Heart (tissue), 3 donors: Measurements from ENCODE around the gene NADSYN1.

DNA sequence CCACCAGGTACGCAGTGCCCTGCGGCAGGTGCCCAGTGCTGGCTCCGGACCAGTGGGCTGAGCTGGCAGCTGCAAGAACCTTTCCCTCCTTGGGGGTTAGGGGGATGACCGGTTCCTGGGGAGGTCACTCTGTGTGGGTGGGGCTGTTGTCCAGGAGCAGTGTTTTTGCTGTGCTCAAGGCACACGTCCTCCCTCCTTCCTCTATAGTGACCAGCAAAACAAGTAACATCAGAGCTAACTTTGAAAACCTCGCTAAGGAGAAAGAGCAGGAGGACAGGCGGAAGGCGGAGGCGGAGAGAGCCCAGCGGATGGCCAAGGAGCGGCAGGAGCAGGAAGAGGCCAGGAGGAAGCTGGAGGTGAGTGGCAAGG is 30.5 kb downstream of the CTTN start:
- RAMPAGE, long total RNA, 2 experiments: no peak in any of the 2 experiments

DNA sequence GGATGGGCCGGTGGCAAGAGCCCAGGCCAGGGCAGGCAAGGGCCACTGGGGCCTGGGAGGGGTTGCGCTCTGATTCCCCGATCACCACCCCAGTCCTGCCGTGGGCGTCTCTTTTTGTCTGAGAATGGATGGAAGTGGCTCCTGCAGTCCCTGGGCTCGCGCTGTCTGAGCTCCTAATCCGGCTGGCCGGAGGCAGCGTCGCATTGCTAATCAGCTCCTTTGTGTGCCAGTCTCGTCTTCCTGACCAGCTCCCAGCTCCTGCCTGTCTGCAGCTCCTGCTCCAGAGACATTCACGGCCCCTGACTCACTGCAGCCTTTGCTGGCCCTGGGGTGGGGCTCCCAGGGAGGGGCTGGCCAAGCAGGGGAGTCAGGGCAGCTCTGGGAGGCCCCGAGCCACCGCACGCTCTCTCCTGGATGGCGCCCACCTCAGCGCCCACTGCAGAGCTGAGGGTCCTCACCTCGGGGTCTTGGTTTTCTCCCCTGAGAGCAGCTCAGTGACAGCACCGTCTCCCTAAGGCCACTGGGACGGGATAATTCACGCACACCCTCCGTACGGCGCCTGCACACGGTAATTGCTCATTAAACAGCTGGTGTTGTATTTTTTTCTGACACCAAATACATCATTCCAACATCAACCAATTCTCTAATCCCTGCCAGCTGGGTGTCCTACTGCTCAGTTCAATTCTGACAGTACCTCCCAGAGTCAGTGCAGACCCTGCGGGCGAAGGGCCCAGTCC is 146.9 kb downstream of the CTTN start:
- RAMPAGE, long total RNA, 2 experiments: no peak in any of the 2 experiments

- RAMPAGE, long total RNA, 2 experiments: no peak in any of the 2 experiments
Measured at GRCh38 chr11:70624841-70625308, 226.5 kb downstream of the CTTN start.

DNA sequence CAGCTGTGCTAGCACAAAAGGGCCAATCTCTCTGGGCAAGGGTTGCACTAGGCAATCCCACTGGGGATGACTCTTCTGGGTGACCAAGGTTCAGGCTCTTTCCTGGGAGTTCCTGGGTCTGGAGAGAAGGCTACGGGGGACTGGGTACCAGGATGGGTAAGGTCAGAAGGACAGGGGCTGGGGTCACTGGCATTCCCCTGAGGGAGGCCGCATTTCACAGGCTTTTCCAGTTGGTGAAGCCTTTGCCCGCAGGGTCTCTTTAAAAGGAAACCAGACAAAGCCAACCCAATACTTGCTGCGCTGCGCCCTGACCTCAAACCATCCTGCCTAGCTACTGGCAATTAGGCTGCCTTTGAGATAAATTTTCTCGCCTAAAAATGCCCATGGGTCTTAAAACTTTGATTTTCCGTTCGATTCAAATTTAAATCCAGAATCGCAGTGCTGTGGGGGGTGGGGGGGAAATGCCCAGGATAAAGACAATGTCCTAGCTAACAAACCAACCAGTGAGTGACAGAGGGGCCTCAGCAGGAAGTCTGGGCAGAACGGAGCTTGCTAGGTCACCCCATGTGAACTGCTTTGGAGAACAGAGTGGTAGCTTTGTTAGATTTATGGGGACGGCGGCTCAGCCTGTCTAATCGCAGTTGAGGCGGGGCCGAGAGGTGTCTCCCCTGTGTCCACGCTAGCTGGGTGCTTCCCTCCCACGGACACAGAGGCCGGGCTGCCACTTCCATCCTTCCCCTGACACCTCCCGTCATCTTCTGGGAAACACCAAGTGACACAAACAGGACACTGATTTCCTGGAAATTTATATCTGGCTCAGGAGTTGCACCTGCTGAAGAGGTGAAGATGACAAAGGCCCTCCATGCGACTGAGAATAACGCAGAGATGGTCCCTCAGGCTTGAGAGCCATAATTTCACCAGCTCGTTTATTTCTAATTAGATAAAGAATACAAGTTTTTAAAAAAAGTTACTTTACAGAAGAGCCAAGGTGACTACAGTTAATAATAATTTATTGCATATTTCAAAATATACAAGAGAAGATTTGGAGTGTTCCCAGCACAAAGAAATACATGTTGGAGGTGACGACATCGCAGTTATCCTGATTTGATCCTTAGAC is 243.9 kb downstream of the CTTN start:
- RAMPAGE, long total RNA, 2 experiments: no peak in any of the 2 experiments

GRCh38 chr11:70788216-70788717 is 389.9 kb downstream of the CTTN start:
- RAMPAGE, long total RNA, 2 experiments: no peak in any of the 2 experiments

DNA sequence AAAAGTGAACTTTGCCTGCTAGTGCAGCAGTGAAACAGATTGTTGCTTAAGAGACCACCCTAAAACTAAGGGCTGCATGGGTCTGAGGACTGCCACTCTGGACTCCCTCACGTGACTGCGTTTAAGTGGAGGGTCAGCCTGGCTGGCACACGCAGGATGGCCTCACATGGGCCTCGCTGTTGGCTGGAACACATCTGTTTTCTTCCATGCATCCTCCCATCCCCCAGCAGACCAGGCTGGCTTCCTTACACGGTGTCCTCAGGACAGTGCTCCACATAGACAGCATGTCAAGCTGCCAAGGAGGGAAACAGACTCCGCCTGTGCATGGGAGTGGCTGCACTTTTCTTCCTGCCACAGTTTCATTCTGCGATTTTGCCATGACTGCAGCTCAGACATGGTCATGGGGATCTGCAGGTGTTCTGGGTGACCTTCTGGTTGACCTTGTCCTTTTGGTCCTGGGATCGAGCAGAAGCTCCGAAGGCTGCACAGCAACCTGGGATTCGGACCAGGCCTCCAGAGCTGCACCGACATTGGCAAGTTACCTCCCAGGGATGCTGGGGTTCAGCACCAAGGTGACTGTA is 344.2 kb downstream of the SHANK2 start:
- RAMPAGE, long total RNA, 2 experiments: no peak in any of the 2 experiments

- RAMPAGE, long total RNA, 2 experiments: no peak in any of the 2 experiments
Measured at GRCh38 chr11:71106563-71106849, 145.9 kb downstream of the SHANK2 start.

DNA sequence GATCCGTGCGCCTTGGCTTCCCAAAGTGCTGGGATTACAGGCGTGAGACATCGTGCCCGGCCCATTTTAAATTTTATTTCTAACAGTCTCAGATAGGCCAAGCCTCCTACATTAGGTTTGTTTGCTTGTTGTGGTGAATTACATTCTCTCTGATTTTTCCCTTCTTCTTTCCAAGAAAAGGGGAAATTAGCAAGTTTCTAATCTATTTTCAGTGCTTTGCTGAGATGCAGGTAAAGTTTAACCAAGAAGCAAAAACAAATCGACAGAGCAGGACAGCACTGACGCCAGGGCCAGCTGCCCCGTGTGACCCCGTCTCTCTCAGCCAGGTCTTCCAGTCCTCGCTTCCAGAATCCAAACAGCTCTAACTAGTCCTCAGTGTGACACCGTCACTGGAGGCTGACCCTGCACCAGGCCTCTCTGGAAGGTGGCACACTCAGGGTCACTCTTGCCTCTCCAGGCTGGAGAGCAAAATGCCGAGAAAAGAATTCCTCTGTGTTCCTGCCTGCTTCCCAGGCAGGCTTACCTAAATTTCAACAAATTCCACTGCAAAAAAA is 44.9 kb downstream of the SHANK2 start:
- RAMPAGE, long total RNA, 2 experiments: no peak in any of the 2 experiments

DNA sequence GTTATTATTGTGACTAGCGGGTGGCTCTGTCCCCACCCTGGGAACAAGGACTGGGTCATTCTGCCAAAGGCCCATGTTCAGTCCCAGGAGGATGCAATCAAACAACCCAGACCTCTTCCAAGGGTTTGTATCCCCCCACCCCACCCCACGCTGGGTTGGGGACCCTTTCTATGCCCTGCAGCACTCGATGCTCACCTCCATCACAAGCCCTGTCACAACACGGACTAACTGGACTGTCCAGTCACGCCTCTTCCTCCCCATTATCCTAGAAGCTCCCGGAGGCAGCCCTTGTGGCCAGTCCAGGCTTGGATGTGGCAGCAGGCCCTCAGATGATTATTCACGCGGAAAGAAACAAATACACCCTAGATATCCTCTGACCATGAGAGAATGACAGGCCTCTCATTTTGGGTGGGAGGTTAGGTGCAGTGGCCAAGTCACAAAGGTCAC is 3.7 kb downstream of the SHANK2 start:
- RAMPAGE, long total RNA, 2 experiments: no peak in any of the 2 experiments

DNA sequence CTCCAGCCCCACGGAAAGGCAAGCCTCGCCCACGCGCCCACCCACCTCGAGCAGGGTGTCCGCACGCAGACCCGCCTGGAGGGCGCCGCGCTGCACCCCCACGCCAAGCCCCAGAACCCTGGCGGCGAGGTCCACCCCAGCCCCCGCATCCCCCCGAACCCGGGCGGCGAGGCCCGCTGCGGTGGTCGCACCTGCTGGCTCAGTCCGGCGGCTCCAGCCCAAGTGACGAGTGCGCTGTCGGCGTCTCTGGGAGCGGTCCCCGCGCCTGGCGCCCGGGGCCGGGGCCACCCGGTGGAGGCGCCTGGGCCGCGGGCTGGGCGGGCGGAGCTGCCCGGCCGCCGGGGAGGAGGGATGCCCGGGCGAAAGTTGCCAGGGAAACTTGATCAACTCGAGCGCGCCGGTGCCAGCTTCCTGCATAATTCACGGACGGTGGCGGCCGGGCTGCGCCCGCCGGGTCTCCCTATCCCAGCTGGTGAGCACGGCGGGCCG is 1.1 kb downstream of the SHANK2 start:
- RAMPAGE, long total RNA, 2 experiments: no peak in any of the 2 experiments

DNA sequence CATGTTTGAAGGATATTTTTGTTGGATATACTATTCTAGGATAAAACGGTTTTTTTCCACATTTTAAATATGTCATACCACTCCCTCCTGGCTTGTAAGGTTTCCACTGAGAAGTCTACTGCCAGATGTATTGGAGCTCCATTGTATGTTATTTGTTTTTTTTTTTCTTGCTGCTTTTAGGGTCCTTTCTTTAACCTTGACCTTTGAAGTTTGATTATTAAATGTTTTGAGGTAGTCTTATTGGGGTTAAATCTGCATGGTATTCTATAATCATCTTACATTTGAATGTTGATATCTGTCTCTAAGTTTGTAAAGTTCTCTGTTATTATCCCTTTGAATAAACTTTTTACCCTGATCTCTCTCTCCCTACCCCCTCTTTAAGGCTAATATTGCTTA is 40.0 kb upstream of the SHANK2 start:
- RAMPAGE, long total RNA, 2 experiments: no peak in any of the 2 experiments

- RAMPAGE, long total RNA, 2 experiments: no peak in any of the 2 experiments
Measured at GRCh38 chr11:71434686-71436005, 13.0 kb downstream of the DHCR7 start.

DNA sequence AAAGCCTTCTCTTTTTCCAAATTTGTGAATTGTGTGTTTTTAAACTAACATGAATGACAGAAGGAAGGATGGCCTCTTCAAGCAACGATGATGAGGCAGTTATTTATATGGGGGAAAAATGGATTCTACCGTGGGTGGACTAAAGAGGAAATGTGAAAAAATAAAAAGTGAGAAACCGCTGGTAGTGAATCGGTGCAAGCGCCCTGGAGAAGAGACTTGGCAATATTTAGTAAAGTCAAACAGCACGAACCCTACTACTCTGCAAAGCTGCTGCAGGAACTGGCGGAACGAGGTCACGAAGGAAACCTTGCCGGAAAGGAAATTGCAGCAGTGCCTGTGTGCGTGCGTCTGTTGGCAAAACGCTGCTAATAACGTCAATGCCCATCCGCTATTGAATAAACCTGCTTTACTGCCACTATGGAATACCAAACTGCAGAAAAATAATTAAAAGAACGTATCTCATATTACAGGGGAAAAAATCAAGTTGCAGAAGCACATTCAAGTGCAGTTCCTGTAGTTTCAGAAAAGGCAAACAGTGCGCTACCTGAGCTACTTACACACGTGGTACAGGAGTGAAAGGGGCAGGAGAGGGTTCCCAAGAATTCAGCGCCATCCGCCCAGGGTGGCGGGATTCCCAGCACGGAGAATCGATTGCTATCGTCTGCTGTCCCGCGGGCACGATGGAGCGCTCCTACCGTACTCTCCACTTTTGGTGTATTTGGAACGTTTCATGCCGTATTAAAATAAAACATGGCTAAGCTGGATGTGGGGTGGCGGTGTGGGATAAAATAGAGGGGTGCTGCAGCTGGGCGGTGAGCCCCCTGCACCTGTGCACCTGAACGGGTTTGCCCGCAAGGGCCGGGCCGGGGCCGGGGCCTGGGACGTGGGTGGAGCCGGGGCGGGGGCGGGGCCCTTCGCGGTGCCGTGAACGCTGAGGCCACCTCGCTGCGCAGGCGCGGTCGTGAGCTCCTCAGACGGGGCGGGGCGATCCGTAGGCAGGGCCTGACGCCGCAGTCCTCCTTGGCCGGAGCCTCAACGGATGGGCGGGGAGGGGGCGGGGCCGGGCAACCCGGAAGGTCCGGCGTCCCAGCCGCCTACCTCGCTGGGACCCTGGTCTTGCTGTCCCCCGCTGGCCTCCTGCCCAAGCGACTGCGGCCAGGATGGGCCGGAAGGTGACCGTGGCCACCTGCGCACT is at the start of gene NADSYN1:
TSS of gene NADSYN1 (plus strand) at position 1,067 of the 1,195 bp plus-strand sequence.
- RAMPAGE, long total RNA, 2 experiments: no peak in any of the 2 experiments

DNA sequence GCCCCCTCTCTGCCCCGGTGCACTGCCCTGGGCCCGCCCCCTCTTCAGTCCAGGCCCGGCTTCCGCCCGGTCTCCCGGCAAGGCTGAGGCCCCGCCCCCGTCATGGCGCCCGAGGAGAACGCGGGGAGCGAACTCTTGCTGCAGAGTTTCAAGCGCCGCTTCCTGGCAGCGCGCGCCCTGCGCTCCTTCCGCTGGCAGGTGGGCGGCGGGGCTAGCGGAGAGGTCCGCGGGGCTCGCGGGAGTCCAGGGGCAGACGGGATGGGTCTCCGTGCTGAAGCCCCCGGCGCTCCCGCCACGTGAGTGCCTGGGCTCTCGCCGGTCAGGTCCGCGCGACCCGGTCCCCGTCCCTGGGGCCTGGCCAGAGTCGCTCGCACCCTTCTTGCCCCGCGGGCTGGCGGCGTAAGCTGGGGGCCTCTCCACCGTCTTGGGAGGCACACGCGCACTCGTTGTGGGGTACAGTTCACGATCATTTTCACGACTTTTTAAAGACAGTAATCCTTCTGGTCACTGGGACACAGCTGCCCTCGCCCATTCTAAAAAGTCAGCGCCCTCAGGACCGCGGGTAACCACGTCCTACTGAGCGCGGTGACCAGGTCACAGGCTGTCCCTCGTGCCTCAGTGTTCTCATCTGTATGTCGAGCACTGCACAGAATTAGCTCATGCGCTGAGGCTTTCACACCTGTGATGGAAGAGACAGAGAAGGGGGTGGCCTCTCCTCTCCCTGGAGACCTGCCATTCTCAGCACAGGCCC is 45.4 kb upstream of the DEFB108B start:
- RAMPAGE, long total RNA, 2 experiments: start-site peak on the plus strand in 2 of 2 experiments, centred at positions 86 to 90 of the sequence, 25 to 43 reads per replicate

GRCh38 chr11:71893856-71894577 is 15.8 kb downstream of the DEFB131B start:
- RAMPAGE, long total RNA, 2 experiments: no peak in any of the 2 experiments

GRCh38 chr11:72015371-72015837 is 16.7 kb downstream of the IL18BP start:
- RAMPAGE, long total RNA, 2 experiments: no peak in any of the 2 experiments

DNA sequence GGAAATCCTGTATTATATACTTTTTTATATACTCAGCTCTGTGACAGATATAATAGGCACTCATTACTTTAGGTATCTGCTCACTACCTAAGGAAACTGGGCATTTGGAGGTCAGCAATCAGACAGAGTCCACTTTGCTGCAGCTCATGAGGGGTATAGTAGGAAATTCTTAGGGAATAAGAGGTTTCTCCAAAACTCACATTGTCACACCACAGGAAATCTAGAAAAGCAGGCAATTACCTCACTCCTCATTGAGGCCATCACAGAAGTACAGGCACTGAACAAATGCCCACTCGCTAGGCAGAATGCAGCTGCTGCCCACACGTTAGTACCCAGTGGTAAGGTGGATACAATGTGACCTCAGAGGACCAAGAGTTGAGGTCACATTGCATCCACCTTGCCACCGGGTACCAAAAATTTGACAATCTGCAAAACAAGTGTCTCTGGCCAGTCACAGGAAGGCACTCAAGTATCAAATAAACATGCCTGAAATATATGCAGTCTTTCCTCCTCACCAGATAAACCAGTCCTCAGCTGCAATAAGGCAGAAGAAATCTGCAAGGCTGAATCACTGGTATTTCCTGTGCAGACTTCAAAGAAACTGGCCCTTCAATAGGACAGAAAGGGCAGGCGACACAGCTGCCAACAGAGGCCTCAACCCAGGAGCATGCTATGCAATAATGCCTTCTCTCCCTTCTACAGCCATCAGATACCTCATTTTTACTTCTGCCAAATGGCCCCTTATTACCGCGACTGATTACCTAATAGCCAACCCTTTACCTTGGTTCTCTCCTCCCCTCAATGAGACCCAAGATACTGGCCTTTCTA is 8.2 kb downstream of the NUMA1 start:
- RAMPAGE, long total RNA, 2 experiments: no peak in any of the 2 experiments

DNA sequence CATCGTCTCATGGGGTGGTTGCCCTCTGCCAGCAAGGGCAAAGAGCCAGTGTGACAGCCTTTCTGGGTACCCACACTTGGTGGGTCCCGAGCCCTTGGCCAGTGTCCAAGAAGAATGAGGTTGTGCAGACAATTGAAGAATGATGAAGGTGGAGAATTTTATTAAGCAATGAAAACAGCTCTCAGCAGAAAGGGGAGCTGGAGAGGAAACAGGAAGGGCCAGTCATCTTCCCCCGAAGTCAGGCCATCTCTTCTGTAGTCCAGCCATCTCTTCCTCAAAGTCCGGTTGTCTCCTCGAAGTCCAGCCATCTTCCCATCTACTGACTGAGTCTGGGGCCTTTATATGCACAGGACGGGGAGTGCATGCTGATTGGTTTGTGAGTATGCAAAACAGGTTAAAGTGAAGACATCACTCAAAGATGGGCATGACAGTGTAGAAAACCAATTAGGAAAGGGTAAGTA is 11.1 kb upstream of the FOLR3 start:
- RAMPAGE, long total RNA, 2 experiments: no peak in any of the 2 experiments

- RAMPAGE, long total RNA, 2 experiments: no peak in any of the 2 experiments
Measured at GRCh38 chr11:72217746-72218264, 1.2 kb downstream of the FOLR2 start.

DNA sequence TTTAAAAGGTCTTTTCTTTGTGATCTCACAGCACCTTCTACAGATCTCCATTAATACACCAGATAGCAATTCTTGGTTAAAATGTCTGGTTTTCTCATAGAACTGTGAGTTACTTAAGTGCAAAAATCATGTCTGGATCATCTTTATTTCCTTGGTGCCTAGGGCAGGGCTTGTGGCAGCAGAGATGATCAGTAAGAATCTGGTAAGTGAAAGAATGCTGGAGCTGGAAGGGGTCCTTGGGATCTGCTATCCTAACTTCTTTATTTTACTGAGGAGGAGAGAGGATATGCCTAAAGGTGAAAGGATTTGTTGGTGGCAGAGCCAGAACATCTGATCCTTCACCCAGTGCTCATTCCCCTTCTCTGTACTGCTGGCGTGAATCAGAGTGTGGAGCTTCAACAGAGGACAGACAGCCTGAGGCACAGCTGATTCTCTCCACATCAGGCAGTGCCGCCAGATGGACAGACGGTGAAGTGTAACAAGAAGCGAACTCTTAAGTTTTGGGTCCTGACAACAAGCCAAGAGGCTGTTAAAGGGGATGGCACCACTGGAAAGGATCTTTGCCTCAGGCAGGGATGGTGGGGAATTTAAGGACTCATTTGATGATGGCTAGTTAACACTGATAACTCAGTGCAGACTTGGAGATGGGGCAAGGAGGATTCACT is 81.6 kb downstream of the CLPB start:
- RAMPAGE, long total RNA, 2 experiments: no peak in any of the 2 experiments